ENCODE measurements around the gene ZNF614.

GRCh38 chr19:51361492-51361764 lies 4.8 kb downstream of the ETFB start:
- CAGE, long polyA plus RNA, result no peak
- RRBS, result no CpG with 5 or more reads among the region's 7 CpGs

- CAGE, long polyA plus RNA, result no peak
- RRBS, result 5% methylated on average over 5 of the region's 67 CpGs
Observed at GRCh38 chr19:51367288-51368255, 1.2 kb downstream of the CLDND2 start.

- CAGE, long polyA plus RNA, result no peak
- RRBS, result no CpG with 5 or more reads among the region's 48 CpGs
Observed at GRCh38 chr19:51393750-51394778, 3.7 kb upstream of the C19orf84 start.

DNA sequence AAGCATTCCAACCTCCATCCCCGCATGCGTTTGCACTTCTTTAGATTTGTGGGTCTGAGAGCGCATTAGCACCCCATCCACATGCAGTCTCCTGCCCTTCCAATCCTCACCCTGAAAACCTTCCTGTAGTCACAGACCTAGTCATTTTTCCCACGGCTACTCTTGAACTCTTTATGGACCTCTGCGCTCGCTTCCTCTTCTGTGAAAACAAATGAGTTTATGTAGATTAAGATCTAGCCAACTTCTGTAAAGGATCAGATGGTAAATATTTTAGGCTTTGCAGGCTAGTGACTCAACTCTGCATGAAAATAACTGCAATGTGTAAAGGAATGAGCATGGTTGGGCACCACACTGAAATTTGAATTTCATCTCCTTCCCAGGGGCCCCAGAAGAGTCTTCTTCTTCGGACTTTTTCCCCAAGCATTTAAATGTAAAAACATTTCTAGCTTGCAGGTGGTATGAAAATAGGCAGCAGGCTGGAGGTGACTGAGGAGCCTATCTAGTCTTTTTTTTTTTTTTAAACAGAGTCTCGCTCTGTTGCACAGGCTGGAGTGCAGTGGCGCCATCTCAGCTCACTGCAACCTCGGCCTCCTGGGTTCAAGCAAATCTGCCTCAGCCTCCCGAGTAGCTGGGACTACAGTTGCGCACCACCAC lies 8.5 kb downstream of the SIGLEC10 start:
- CAGE, long polyA plus RNA, result no peak
- RRBS, result no CpG with 5 or more reads among the region's 12 CpGs

DNA sequence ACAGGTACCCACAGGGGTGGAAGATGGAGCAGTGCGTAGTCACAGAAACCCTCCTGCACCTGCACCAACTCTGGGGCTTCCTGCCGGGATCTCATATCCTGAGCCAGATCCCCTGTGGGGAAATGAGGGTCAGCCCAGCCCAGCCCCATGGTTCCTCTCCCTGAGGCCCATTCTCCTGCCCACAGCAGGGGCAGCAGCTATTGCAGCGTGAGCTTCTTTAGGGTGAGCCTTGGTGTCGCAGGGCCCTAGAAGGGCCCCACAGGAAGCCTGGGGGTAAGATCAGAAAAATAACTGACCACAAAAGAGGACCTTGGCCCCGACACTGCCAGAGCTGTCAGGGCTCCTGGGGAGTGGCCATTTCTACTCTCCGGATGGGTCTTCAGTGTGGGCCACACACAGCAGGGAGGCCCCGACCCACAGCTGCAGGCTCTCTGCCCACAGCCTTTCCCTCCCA lies 3.4 kb upstream of the SIGLEC8 start:
- CAGE, long polyA plus RNA, result no peak
- RRBS, result no CpG with 5 or more reads among the region's 7 CpGs

DNA sequence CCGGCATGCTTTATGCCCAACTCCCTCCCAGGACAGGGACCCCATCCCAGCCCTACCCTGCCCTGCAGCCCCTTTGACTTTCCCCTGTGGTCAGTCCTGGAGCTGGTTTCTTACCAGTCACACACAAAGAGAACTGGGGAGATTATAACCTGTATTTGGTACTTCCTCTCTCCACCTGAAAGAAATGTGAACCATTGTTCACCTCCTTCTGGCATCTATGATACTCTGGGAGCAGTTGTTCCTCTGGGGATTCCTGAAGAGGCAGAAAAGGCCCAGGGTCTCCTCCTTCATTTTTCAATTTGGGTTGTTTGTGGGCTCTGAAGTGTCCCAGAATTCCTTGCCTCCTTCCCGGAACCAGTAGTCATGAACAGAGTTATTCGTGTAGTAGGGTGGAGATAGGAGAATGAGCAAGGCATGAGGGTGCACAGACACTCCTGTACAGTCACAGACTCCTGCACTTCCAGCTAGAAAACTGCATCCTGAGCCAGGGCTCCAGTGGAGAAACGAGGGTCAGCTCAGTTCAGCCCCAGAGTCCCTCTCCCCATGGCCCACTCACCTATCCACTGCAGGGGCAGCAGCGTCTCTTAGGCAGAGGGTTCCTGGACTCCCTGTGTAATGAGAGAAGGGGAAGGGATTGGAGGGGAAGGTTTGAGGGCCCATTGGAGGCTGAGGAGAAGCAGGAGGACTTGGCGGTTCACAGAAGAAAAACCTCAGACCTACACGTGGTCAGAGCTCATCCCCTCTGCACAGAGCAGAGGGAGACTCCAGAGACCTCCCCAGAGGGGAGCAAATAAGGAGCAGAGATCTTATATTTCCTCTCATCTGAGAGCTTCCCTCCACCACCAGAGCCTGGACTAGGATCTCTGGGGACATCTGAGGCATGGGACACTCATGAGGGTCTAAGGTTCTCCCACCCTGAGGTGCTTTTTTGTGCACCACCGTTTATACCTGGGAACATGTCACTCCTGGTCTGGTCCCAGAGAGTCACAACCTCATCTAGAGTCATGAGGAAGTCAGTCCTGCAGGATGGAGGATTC lies 10.8 kb upstream of the SIGLEC8 start:
- CAGE, long polyA plus RNA, result no peak
- RRBS, result no CpG with 5 or more reads among the region's 8 CpGs

GRCh38 chr19:51507022-51507504 lies 5.5 kb upstream of the SIGLEC12 start:
- CAGE, long polyA plus RNA, result no peak
- RRBS, result no CpG with 5 or more reads among the region's 3 CpGs

DNA sequence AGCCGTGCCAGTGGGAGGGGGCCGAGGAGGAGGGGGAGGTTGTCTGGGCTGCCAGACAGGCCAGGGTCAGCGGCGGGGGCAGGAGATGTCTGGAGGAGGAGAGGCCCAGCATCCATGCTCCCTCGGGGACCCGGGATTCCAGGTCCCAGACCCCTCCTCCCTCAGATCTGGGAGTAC lies 3.2 kb upstream of the SPACA6 start:
- CAGE, long polyA plus RNA, result no peak
- RRBS, result no CpG with 5 or more reads among the region's 6 CpGs

DNA sequence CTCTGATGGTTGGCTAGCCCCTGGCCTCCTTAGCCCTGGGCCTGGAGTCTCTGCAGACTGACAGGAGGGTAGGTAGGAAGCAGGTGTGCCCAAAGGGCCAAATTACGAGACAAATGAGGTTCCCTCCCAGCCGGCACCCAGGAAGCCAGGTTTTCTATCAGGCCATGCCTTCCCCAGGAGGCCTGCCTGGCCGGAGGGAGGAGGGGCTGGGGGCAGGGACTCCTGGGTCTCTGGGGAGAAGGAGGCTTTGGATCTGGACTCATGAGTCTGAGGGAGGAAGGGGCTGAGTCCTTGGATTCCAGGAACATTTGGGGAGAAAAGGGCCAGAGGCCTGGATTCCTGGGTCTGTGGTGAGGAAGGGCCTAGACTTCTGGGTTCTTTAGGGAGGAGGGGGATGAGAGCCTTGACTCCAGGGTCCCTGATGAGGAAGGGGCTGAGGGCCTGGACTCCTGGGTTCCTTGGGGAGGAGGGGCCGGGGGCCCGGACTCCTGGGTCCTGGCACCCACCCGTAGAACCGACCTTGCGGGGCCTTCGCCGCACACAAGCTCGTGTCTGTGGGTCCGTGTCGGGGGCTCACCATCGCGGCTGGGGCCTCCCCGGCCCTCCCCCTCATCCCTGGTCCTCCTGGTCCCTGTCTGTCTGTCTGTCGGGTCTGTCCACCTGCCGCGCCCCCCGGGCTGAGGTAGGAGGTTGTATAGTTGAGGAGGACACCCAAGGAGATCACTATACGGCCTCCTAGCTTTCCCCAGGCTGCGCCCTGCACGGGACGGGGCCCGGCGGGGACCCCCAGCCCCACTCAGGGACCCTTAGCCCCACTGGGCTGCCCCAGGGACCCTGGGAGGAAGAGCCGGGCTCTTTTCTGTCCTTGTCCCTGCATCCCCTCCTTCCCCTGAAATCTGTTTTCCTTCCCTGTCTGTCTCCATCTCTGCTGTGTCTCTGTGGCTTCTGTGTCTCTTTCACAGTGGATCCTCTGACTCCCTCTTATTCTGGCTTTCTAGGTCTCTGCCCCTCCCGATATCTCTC lies 704 bp upstream of the SPACA6 start:
- CAGE, long polyA plus RNA, result no peak
- RRBS, result 62% methylated on average over 16 of the region's 28 CpGs

- CAGE, long polyA plus RNA, result no peak
- RRBS, result no CpG with 5 or more reads among the region's 6 CpGs
Observed at GRCh38 chr19:51694262-51694569, 1.1 kb downstream of the SPACA6 start.

DNA sequence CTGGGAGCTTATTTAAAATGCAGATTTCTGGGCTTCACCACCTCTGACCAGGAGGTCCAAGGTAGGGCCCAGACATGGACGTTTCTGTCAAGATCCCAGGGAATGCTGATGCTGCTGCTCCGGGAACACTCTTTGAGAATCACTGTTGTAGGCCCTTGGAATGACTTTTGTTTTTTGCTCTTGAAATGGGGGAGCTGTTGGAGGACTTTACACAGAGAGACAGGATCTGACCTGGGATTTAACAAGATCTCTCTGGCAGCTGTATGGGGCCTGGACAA lies 3.8 kb downstream of the SPACA6 start:
- CAGE, long polyA plus RNA, result no peak
- RRBS, result no CpG with 5 or more reads among the region's 2 CpGs

- CAGE, long polyA plus RNA, result no peak
- RRBS, result no CpG with 5 or more reads among the region's 17 CpGs
Observed at GRCh38 chr19:51724301-51725016, 668 bp upstream of the HAS1 start.

DNA sequence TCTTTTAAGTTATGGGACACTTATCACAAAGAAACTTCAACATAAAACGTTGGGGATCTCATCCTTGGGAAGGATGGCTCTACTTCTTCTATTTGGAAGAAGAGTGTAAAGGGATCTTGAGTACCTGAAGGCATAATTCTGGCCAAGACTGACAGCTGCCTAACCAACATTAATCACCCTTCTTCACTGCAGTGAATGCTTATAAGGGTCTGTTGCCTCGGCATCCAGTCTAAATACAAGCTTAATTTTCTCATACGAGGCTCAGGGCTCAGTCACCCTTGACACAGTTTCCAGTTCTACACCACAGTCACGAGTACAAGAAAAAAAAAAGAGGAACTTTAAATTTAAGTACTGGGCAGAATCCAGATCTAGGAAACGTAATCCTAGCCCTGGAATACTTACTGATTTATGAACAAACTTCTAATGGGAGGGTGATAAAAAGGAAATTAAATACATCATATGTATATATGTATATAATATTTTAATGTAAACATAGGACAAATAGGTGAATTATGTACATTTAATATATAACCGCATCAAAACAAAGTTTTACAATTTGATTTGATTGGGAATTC lies 9.1 kb downstream of the FPR3 start:
- CAGE, long polyA plus RNA, result no peak
- RRBS, result no CpG with 5 or more reads among the region's 6 CpGs

- CAGE, long polyA plus RNA, result no peak
- RRBS, result no CpG with 5 or more reads among the region's 2 CpGs
Observed at GRCh38 chr19:51830062-51830645, 35.2 kb downstream of the FPR3 start.

DNA sequence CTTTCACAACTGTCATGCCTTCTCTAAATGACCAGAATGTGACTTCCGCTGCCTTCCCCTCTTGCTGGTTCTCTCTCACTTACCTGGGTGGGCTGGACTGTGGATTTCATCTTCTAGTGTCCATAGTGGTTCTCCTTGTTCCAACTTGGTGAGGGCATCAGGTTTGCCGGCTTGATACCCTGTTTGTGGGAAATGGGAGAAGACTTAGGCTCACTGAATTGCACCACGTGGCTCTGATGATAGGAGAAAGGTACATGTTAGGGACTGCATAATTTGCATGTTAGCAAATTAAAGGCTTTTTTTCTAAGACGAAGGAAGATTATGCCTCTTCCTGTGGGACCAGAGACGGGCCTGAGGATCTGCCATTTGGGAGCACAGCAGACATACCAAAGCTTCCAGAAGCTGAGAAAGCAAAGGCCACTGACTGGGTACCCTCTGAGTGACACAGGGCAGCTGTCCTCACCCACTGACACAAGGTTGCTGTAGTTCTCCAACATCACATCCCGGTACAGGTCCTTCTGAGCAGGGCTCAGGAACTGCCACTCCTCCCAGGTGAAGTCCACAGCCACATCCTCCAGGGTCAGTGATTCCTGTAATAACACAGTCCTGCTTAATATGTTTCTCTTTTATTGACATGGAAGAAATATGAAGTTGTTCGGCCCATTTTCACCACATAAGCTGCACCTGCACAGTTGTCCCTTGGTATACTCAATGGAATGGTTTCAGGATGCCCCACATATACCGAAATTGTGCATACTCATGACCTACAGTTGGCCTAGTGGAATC lies 8.2 kb downstream of the ZNF649 start:
- CAGE, long polyA plus RNA, result no peak
- RRBS, result no CpG with 5 or more reads among the region's 8 CpGs

- CAGE, long polyA plus RNA, result no peak
- RRBS, result no CpG with 5 or more reads among the region's 8 CpGs
Observed at GRCh38 chr19:51976128-51976410, 10.6 kb downstream of the ZNF350 start.

DNA sequence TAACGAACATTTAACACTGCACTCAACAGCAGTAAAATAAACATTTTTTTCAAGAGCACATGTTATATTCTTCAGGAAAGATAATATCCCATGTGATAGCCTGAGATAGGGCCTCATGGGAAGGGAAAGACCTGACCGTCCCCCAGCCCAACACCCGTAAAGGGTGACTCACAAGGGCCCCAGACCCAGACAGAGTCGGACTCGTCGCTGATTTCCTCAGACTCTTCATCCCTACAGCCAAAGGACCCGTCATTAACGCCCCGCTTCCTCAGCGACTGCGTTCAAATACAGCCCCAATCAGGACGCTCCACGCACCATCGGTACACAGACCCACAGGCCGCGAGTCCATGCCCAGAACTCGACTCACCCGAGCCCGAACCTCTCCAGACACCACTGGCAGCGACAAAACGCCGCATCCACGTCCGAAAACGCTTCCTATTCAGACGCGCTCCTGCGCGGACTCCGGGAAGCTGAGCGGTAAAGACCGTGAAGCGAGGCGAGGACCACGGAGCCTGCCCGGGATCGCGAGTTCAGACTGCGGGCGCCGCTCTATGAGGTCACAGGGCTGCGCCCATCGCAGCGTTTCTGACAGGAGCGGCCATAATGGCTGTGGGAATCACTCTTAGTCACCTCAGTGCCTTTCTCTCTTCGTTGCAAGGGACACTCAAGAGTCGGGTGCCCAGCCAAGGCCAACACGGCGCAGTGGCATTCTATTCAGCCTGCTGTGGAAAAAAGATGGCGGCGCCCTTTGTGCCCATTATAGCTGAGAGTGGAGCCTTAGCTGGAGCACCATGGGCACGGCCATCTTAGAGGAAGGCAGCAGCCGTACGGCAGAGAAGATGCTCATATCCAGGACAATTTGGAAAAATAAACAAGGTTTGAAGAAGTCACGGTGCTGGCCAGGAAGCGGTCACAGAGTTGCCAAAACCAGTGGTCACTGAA lies at the start of gene ZNF614:
Gene ZNF614 (minus strand): TSS at position 505 of the 942 bp plus-strand sequence.
- CAGE, long polyA plus RNA, result no peak
- RRBS, result 2% methylated on average over 7 of the region's 56 CpGs

DNA sequence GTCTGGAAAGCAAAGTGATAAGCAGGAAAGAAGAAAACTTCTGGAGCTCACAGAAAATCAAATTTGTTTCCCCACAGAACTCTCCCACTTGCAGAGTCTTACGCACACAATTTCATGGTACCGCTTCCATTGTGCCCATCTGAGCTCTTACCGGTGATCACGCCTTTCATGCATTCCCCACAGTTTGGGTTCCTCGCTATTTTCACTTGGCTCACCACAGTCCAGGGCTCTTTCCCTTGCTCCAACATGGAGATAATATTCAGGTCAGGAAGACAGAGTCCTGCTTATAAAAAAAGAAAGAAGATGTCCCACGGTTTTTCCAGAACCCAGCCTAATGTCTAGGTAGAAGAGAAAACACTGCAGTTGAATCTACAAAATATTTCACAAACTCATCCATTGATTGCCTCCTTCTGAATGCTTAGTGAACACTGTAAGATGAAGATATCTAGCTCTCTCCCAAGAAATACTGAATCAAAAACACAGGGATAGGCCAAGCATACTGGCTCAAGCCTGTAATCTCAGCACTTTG lies 19.6 kb downstream of the ZNF841 start:
- CAGE, long polyA plus RNA, result no peak
- RRBS, result no CpG with 5 or more reads among the region's 6 CpGs

DNA sequence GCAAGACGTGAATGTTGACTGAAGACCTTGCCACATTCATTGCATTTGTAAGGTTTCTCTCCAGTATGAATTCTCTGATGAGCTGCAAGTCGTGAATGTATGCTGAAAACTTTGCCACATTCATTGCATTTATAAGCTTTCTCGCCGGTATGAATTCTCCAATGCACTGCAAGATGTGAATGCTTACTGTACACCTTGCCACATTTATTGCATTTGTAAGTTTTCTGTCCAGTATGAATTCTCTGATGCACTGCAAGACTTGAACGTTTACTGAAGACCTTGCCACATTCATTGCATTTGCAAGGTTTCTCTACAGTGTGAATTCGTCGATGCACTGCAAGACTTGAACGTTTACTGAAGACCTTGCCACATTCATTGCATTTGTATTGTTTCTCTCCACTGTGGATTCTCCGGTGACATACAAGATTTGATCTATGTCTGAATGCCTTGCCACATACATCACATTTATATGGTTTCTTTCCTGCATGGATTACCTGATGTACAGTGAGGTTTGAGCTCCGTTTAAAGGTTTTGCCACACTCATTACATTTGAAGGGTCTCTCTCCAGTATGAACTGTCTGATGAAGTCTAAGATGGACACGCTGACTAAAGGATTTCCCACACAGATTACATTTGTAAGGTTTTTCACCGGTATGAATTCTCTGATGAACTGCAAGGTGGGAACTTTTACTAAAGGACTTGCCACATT lies 20.2 kb upstream of the ZNF841 start:
- CAGE, long polyA plus RNA, result no peak
- RRBS, result no CpG with 5 or more reads among the region's 12 CpGs

GRCh38 chr19:52188763-52189465 lies 938 bp upstream of the PPP2R1A start:
- CAGE, long polyA plus RNA, result no peak
- RRBS, result no CpG with 5 or more reads among the region's 17 CpGs

All from osteoblast (primary cell).